Paraaortic lymph node (tissue), 1 donor: ENCODE results near the gene PTPN3.

DNA sequence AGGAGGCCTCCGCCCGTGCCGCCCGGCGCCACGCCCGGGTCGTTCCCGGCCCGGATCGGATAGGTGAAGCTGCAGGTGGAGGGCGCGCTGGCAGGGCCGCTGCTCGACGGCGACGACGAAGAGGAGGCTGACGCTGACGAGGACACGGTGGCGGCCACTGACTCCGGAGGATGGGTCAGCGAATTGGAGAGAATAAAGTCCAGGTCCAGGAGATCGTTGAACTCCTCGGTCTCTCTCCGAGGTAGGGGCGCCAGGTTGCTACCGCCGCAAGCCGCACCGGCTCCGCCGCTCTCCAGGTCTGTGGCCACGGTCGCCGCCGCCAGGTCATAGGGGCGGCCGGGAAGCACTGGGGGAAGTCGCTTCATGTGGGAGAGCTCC, 1.7 kb downstream of the KLF4 start:
- PRO-cap, result bidirectional peak, plus-strand start at position 354 of the sequence, minus-strand start at position 215 of the sequence

GRCh38 chr9:107488257-107488518, 1.4 kb downstream of the KLF4 start:
- PRO-cap, result bidirectional peak, plus-strand start at chr9:107488616, minus-strand start at chr9:107488436

GRCh38 chr9:107490894-107491367, 1.4 kb upstream of the KLF4 start:
- PRO-cap, result no peak

DNA sequence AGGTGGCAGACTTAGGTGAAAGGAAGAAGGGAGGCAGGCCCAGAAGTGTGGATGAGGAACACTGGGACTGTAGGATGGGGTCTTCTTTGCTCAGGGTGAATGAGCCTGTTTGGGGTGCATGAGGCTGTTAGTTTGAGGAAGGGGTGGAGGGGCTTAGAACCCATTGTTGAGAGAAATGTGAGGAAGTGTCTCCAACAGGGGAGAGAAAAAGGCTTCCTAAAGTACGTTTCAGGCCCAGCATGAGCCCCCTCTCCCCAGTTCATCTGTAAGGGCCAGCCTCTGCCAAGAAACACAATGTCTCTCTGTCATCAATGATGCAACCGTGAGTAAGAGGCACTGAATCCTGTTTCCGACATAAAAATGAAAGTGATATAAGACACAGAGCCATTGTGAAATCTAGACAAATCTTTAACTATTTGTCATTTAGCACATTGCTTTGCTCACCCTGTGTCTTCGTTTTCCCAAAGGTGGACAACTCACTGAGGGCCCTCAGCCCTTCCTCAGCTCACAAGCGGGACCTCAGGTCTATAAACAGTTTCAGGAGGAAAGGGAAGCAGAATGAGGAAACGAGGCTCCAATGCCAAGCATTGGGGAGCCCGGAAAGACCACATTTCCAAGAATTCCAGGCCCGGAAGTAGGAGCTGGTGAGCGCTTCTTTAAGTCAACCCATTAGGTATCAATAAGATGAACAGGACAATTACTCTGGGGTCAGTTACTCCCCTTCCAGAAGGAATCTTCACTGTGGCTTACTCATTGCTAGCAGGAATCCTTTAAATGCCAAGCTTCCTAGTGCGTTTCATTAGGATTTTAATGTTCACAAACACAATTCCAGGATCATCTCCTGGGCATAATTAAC, 58.9 kb upstream of the KLF4 start:
- PRO-cap, result bidirectional peak, plus-strand start at position 370 of the sequence, minus-strand start at position 265 of the sequence

DNA sequence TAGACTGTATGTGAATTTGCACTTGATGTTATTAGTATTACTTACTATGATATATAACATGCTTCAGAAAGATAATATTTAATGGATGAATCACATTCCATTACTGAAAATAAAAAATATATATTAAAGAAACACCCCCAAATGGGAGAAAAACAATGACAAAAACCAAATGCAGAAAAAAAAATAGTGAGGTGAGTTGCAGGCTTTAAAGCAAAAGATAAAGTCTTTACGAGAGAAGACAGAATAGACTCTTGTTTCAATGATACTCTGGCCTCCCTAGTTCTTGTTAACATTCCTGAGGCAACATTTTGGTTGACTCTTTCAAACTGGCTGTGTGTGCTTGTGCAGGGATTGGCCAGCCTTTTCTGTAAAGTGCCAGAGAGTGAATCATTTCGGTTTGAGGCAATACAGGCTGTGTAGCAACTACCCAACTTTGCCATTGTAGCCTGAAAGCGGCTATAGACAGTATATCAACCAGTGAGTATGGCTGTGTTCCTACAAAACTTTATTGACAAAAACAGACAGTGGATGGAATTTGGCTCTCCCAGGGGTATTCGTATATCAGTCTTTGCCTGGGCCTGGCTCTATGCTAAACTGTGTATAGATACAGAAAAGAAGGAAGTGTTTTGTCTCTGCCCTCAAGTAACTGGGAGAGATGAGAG, 567.8 kb upstream of the KLF4 start:
- PRO-cap, result no peak

DNA sequence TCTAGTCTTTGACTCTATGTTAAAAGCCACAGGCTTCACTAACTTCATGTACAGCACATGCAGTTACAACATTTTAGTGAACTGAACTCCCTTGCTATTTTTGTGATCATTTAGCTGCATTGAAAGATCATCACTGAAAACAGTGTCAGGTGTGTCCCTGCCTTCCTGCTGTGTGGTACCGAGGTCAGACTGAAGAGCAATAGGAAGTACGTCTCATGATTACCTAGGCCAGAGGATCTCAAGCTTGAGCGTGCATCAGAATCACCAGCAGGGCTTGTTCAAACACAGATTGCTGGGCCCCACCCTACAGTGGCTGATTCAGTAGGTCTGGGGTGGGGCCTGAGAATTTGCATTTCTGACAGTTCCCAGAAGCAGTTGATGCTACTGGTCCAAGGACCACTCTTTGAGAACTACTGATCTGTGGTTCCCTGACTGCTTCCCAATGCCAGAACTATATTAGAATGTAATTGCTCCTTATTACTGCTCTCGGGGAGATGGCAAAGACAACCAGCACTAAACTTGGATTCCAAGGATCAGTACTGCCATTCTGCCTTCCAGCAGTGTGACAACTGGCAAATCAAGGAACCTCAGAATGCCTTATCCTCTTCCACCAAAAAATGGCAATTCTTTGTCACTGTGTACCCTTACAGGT, 159.6 kb downstream of the ACTL7B start:
- PRO-cap, result no peak

DNA sequence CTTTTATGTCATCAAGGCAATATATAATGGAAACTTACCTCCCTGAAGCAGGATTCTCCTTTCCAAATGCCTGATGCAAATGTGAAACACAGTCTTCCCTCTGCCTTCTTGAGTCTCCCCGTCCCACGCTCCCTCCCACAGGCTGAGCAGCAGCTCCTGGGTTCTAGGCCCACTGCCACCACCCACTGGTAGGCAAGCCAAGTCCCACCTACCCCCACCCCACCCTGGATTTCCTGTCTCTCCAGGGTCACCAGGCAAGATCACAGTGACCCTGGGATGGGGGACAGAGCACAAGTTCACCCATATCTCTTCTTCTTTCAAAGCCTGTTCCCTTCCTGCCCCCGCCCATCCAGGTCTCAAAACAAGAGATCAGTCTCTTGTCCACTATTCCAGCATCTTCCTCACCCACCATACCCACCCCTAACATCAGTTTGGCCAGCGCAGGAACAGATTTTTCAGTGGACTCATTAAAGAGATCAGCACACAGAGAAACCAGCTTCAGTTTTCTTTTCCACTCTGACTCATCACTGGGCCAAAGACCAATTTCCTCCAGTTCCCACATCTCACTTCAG, 151.5 kb downstream of the ACTL7B start:
- PRO-cap, result no peak

DNA sequence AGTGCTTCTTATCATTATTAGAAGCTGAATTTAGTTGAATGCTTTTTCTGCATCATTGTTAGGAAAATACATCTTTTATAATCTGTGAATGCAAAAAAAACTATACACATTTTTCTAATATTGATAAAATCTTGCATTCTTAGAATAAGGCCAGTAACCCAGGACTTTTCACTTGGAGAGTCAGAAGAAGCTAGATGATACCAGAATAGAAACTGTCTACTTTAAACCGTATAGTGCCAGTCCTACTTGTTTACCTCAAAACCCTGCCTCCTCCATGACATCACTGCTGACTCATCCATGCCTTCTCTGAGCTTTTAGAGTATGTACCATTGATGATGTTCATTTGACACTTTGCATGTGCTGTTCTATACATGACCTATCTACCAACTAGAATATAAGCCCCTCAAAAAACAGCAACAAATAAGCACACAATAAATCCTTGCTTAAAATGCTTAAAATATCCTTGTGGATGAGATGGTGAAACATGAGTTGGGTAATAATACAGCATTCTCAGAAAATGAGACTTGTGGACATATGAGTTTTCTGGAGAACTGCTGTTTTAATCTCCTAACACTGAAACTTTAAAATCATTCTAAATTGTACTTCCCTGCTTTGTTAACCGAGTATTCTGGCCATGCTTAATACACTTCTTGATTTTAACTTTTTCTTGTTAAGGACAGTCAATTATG, 2.6 kb downstream of the CTNNAL1 start:
- PRO-cap, result no peak

DNA sequence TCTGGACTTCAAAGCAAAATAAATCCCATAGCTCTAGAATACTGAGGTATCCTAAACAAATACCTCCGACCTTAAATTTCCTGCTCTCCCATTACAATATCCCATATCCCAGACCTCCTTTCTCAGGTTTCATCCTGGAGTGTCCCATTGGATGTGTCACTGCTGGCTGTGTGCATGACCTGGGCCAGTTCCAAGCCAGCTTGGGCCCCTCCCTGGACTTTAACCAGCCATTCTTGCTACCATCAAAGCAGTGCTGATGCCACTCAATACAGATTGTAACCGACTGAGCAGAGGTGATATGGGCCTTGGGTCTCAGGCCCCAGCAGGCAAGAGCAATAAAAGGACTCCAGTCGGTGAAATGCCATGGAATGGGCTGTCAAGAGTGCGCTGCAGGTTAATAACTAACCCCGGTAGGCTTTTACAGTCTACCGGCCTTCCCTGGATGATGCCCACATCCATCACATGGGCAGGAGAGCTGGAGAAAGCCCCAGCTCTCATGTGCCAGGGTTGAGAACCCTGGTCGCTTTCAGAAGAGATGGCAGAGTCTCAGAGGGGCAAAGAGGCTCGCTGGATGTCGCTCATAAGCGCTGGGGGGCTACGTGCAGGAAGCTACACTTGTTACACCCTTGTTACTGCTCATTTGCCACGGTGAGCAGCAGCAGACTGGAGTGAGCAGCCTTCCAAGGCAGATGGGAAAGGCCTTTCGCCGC, 13.4 kb downstream of the EPB41L4B start:
- PRO-cap, result no peak

DNA sequence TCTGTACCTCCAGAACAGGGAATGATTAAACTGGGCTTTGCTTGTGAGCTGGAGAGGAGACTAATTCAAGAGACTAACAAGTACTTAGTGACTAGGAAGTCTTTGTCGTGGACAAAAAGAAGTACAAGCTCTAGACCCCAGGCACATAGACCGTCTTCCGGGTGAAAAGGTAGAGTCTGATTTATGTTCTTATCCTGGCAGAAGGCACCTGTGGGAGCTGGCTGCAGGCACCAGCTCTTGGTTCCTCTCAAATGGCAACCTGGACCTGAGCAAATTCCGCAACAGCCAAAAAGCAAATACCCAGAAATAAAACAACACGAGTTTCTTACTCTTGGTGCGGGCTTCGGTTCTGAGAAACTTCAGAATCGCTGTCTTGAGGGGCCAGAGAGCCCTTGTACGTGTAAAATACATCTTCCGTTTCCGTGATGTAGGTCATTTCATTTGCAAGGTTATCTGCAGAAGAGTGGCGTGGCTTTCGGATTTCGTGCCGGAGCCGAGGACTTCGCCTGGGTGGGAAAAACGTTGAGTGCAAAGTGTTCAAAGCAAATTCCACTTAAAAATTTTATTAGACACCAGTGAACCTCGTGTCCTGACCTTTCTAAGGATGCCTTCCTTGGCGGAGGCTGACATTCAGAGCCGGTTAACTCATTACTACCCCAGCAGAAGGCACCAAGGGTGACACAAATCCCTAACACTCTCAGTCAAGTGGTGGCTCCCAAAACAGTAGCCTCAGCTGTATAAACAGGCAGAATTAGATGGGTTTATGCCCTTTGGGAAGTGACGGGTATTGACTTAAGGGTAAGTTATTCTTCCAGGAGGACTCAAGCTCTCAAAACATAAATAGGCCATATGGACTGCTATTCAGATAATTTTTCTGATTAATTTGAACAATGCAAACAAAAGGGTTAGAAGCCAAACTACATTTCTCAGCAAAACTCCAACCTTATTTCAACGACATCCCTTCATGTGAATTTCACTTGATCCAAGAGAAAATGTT, 77.7 kb downstream of the PTPN3 start:
- PRO-cap, result no peak

- PRO-cap, result no peak
Observed at GRCh38 chr9:109487376-109487651, 10.8 kb downstream of the PTPN3 start.

DNA sequence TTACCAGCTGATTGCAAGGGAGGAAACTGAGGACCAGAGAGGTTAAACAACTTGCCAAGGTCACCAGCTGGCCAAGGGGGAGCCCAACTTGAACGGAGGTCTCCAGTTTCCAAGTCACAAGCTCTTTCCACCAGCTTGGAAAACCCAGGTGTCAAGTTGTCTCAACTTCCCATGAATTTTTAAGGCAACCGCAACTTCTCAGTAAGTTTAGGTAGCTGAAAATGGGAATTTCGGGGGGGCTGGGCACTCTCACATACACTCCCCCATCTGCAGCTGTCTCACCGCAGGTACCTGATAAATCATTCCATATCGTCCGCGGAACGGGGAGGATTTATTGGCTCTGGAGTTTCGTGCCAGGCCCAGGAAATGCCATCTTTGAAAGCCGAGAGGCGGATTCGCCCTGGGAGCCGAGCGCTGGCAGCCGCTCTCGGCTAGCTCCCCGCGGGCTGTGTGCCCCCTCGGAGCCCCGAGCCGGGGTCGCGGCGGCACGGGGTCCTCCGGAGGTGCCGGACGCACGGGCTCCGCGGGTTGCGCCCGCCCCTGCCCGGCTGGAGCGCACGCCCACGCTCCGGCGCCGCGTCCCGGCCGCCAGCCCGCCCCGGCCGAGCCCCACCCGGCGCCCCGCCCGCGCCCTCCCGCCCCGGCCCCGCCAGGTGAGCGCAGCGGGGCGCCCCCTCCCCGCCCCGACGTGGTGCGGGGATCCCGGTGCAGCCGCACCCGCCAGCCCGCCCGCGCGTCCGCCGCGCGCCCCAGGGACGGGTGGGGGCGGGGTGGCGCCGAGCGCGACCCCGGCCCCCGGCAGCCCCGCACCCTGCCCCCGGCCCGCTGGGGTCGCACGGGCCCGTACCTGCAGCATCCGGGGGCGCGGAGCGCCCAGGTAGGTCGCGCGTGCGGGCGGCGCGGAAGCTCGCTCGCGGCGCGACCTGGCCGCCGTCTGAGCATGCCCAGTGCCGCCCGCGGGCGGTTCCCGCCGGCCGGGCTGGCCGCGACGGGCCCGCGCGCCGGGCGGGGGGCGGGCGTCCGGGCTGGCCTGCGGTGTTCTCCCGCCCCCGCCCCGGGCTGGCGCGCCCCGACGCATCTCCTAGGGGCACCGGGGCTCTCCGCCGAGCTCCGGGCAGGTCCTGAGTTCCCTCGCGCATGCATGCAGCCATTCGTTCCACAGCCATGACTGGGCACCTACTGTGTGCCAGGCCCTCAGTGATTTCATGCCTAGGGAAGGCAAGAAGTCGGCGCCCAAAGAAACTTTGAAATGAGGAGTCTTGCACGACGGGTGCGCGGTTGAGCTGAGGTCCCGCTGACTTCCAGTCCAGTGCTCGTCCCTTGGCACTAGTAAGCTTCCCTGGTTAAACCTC, at the start of gene PTPN3:
PTPN3 (minus strand) TSS at position 936 of the 1,352 bp plus-strand sequence.
- PRO-cap, result bidirectional peak, plus-strand start at position 999 of the sequence, minus-strand start at position 936 of the sequence

DNA sequence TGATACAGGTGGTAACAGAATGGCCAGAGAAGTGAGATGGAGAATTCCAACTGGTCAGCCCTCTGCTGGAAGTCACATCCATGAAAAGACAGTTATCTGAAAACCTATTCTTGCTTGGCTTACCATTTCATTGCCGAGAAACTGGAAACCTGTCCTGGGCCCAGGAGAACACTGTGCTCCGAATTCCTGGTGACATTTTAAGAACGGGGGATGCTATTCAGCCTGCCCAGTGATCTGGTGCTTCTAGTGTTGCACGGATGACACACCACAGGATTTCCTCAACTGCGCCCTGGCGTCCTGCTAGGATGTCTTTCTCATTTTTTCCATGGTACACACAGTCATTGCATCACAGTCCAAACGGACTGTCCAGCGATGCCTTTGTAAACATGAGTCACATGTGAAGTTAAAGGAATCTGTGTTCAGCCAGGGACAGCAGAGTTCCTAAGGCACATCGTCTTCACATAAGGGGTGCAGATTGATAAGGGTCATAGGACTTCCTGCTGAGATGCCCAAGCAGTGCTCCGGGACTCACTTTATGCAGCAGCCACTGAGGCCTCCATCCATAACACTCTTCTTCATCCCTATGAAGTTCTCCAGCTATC, 9.2 kb upstream of the PTPN3 start:
- PRO-cap, result no peak

DNA sequence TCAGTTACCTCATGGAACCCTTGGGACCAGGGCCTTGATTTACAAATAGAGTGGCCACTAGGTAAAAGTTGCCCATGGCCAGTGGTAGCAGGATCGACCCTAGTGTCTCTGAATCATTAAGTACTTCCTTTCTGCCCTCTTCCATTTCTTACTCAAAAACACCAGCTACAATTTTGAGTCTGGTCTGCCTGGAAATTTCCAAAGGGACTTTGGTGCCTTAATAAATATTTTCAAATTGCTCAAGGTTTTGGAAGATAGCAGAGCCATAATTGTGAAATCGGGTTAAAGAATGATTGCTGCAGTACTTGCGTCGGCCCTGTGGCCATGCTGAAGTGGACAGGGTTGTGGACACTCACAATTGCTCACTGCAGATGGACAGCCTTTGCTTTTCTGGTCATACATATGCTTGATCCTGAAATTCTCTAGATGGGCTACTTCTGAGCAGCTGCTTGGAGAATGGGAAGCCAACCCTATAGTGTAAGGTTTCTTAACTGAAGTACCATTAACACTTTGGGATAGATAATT, 14.6 kb downstream of the PALM2AKAP2 start:
- PRO-cap, result no peak

DNA sequence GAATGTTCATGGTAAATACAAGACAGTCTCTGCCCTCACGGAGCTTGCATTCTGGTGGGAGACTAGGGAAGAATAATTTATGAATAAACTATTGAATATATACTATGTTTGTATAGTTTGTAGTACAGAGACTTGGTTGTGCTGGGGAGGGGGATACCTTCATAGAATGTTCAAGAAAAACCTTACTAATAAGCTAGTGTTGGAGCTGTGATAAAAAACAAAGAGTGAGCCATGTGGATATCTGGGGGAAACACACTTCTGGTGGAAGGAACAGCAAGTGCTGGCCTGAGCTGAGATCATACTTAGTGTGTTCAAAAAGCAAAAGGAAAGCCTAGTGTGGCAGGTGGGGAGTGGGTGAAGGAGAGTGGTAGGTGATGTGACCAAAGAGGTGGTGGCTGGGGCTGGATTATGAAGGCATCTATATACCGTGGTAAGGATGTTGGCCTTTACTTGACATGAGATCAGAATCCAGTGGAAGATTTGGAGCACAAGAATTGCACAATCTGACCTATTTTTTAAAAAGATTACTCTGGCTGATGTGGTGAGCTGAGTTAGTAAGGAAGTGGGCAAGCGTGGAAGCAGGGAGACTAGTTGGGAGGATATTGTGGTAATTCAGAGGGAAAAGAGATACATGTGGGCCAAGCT, 26.5 kb downstream of the PALM2AKAP2 start:
- PRO-cap, result no peak

GRCh38 chr9:110069432-110070345, 138.3 kb downstream of the C9orf152 start:
- PRO-cap, result bidirectional peak, plus-strand start at chr9:110069964, minus-strand start at chr9:110069729

DNA sequence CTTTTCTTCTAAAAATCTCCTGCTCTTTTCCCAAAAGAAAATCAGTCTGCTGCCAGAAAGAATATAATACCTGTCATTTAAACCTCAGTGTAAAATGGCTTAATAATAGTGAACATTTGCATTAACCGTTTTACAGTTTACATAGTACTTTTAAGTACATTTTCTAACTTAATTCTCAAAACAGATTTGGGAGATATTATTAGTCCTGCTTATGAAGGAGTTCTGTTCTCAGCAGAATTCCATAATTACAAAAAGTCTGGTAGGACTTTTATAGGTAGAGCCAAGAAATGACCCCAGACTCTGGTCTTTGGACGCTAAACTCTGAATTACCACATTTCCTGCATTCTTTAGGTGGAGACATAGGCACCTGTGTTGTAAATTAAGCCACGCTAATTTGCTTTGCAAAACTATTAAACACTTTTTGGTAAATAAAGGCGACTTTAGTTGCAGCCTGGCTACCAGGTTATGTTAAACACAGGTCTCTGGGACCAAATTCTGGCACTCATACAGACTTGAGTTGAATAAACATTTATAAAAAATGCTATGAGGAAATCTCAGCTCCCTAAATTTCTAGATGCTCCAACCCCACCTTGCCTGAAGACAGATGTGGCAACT, 77.8 kb downstream of the C9orf152 start:
- PRO-cap, result unidirectional peak, minus-strand start at position 323 of the sequence

DNA sequence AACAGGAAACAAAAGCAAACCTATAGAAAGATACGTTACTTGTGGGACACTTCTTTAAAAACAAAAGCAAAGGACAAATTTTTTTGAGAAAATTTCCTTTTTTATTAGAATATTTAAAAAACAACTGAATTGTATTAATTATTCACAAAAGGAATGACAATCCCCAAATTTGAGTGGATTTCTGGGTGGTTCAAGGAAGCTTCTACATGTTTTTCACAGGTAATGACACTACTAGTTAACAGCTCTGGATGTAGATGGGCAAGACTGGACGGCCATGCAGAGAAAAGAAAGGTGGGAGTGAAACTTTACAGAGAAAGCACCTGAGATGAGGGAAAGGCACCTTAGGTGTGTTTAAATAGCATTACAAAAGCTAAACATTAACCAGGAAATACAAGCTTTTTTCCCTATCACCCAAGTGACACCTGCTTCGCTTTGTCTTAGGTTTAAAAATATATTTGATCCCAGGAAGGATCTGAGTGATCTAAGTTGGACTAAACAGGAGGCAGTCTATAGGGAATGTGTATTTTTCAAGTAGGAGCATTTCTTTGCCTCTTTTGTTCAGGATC, 8.4 kb downstream of the C9orf152 start:
- PRO-cap, result no peak

GRCh38 chr9:110727870-110728580, 59.4 kb downstream of the MUSK start:
- PRO-cap, result no peak

- PRO-cap, result no peak
Observed at GRCh38 chr9:110894931-110895452, 143.3 kb downstream of the LPAR1 start.